Mesenchymal stem cell of adipose (primary cell): Measurements from ENCODE around the genes C11orf80, RCE1 and CDK2AP2.

DNA sequence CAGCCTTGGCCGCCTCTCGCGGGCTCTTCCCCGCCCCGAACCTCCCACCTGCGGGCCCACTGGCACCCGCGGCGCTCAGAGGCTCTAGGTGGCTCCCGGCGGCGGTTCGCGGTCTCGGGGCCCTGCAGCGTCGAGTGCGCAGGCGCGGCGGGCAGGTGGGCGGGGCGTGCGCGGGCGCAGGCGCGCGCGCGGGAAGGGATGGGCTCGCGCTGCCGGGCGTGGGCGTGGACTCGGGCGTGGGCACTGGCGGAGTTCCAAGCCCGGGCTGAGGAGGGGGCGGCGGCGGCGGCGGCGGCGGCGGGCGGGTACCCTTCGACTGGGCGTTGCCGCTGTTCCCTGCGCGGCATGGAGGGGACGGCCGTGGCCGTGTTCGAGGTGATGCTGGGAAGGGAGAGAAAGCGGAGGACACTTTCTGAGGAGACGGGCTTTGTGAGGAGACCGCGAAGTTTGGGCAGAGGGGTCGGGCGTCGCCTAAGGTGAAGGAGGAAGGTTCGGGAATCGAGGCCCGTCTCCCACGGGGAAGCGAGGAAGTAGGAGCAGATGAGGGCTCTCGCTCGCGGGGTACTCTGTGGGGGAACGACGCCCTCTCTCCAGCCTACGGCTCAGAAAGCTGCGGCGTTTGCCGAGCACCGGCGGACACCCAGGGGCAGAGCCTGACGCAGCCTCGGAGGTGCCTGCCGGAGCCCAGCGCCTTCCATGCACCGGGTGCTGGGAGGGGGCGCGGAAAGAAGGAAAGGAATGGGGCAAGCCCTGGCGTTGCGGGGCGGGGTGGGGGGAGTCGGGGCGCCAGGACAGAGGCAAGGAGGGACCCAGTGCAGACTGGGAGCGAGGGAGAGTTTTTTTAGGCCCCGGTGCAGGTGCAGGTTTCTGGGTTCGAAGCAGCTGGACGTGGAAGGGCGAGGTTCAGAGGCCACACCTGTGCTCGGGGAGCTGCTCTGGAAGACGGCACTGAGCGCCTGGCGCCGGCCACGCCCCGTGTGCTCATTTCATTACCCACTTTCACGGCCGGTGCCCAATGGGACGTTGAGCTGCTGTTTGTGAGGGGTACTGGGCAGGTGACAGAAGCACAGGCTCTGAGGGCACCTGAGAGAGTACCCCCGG, at the start of gene C11orf80:
Gene C11orf80, plus strand, starts transcription at position 225 of the 1,101 bp plus-strand sequence.
- CAGE, long polyA plus RNA = no peak

- CAGE, long polyA plus RNA = no peak
These were observed at the start of gene RCE1 for GRCh38 chr11:66843114-66844014. Gene RCE1 (plus strand): TSS chr11:66843441.

GRCh38 chr11:67031826-67032555, 9.1 kb downstream of the SYT12 start:
- CAGE, long polyA plus RNA = no peak

- CAGE, long polyA plus RNA = no peak
These were observed 25.5 kb downstream of the RHOD start for GRCh38 chr11:67082163-67082547.

DNA sequence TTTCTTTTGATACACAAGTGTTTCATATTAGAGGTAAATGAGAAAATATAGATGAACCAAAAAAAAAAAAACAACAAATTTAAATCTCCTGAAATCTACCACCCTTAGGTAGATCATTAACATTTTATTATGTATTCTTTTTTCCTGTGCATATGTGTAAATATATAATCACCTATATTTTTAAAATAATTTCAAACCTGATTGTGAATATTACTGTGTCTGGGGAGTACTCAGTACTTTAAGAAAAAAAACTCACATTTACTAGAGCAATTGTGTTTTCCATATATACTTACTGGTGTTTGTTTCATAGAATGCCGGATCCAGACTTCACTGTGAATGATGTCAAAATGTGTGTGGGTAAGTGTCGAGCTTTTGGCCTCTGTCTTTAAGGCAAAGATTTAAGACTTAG, 62.5 kb downstream of the KDM2A start:
- CAGE, long polyA plus RNA = no peak

DNA sequence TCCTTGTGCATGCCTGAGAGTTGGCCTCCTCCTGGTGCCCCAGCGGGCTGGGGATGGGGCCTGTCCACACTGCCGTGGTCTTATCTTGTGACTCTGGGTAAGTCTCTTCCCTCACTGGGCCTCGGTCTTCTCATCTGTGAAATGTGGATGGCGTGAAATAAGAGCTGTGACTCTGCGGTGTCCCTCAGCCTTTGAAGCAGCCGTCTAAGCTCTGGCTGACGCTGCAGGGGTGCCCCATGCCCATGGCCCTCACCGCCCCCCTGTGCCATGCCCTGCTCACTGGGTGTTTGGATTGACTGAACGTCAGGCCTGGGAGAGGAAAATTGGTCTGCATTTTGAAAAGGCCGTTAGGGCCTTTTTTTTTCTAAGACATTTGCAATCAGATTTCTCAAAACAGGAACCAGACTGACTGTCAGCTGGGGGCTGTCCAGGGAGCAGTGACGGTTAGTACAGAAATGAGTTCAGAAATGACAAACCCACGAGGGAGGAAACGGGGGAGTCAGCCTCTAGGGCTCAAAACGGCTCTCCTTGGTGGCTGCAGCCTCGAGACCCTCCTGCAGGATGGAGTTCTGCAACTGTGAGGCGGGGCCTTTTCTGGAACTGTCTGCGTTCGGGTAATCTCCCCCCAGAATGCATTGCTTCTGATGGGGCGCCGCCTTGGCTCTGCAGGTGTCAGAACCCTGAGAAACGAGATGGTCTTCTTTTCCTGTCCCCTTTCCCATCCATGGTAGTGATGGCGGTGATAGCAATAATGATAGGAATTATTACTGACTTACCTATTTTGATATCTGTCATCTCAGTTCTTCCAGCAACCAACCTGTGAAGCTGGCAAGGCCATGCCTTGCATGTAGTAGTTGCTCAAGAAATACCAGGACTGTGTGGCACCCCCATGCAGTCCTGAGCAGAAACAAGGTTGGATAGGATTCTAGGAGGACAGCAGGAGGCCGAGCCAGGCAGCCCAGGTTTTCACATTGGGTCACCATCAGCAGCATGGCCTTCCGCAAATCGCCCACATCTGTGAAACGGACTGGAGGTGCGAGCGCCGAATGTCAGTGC, 2.1 kb downstream of the GRK2 start:
- CAGE, long polyA plus RNA = no peak

DNA sequence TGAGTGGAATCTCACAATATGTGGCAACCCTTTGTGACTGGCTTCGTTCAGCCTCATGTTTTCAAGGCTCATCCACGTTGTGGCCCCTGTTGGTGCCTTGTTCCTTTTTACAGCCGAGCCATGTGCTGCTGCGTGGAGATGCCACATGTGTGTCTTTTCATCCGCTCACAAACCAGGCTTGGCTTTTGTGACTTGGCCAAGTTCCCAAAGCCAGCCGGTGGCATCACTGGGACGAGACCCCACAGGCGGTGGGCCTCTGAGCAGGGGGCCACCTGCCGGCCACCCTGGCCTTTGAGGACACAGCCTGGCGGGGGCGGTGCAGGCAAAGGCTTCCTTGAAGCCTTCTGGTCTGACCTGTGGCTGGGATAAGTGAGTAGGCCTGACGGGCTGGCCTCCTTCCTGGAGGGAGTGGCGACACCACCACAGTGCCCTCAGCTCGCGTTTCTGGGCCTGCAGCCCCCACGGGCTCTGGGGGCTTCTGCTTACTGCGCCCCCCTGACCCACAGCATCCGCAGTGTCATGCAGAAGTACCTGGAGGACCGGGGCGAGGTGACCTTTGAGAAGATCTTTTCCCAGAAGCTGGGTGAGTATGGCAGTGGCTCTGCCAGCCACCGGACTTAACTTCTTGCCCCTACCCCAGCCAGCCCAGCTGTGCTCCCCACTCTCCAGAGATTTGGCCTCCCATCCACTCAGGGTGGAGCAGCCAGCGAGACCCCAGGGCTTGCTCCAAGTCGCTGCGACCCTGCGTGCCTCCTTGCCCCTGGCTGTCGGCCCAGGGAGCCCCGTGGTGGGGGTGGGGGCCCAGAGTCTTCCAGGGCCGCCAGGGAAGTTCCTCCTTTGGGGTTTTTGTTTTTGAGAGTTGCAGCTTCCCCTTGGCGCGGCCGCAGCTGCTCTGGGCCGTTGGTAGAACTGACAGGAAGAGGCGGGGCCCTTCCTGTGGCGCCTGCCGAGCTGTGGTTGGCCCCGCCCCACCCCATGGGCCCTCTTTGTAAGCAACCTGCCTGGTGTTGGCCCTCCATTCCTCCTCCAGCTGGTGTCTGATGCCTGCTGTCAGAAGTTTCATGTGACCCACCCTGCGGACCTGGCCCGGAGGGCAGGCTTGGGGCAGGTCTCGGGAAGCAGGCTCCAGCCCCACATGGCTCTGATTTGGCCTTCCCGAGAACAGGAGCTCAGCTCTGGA, 10.9 kb downstream of the GRK2 start:
- CAGE, long polyA plus RNA = no peak

DNA sequence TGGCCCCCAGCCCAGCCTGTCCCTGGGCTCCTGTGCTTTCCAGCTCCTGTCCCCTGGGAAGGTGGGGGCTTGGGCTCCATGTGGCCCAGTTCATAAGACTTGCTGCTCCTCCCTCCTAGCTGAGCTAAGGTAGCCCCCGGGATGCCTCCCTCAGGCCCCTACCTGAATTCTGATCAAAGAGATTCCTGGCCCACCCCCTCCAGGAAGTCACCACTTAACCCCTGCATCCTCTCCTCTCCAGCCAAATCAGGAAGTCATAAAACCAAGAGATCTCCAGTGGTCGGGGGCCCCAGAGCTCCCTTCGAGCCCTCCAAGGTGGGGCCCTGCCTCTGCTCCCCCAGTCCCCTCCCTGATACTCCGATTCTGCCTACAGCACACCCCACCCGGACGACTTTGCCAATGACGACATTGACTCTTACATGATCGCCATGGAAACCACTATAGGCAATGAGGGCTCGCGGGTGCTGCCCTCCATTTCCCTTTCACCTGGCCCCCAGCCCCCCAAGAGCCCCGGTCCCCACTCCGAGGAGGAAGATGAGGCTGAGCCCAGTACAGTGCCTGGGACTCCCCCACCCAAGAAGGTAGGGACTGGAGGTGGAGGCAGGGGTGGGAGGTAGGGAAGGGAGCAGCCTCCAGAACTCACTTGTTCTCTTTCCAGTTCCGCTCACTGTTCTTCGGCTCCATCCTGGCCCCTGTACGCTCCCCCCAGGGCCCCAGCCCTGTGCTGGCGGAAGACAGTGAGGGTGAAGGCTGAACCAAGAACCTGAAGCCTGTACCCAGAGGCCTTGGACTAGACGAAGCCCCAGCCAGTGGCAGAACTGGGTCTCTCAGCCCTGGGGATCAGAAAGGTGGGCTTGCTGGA, 4.6 kb downstream of the PPP1CA start:
- CAGE, long polyA plus RNA = no peak

- CAGE, long polyA plus RNA = no peak
These were observed 3.2 kb downstream of the CARNS1 start for GRCh38 chr11:67418225-67419561.

DNA sequence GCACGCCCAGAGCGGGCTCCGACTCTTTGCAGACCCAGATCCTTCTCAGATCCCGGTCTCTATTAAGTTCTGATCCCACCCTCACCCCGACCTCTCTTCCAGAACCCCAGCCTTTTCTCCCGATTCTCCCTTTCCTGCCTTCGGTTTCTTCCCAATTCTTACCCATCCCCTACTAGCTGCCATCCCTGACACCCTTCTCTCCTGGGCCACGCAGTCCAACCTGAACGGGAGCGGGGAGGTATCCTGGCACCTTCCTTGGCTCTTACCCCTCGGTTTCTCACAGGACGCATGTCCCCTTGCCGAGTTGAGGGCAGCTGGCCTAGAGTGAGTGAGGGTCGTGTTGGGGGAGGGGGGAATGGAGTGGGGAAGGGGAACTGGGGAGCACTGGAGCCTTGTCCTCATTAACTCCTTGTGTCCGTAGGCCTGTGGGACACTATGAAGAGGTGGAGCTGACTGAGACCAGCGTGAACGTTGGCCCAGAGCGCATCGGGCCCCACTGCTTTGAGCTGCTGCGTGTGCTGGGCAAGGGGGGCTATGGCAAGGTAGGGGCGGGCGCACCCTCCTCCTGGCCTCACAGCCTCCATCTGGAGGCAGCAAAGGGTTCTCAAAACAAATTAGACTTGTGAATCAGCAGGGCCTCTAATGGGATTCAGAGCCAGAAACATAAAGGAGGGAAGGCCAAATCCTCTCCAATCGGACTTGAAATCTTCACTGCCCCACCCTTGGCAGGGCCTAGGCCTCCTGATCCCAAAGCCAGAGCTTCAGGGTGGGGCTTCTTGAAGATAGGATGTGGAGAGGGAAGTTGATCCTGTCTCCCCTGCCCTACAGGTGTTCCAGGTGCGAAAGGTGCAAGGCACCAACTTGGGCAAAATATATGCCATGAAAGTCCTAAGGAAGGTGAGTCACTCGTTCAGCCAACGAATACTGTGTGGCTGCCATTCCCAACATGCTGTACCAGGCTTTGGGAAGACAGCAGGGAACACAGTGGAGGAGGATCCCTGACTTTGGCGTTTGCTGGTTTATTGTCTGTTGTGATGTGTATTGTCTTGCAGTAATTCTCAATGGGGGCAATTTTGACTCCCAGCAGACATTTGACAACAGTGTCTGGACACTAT, 762 bp downstream of the RPS6KB2 start:
- CAGE, long polyA plus RNA = no peak

GRCh38 chr11:67440421-67441569, 2.5 kb downstream of the CORO1B start:
- CAGE, long polyA plus RNA = no peak

DNA sequence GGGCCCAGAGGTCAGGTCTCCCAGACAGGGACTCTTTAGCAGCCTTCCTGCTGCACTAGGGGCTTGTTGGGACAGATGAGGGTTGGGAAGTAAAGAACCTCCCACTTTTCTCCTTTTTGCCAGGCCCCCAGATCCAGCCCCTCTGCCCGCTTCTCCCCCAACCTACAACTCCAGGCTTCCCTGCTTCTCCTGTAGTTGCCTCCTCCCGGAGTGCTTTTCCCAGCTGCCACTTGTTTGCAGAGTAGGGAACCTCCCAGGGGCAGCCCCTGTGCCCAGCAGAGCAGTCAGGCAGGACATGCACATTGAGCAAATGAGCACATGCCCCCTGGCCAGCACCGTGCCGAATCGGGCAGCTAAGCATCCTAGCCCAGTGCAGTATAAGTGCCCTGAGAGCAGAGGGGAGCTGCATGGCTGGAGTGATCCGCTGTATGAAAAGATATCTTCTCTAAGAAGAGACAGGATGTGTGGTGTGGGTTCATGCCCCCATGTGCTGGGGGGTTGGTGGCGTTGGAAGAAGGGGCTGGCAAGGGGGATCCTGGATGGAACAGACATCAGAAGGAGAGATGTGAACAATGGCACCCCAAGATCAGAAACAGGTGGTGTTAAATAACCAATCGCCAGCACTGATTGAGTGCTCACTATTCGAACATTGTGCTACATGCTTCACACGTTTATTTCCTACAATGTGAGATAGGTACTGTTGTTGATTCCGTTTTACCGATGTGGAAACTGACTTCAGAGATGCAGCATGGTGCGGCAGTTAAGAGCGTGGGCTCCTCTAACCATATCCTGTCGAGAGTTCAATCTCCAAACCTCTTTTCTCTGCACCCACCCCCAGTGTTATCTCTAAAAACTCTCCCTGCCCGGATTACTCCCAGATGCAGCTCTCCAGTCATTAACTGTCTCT, 1.1 kb downstream of the AIP start:
- CAGE, long polyA plus RNA = no peak

DNA sequence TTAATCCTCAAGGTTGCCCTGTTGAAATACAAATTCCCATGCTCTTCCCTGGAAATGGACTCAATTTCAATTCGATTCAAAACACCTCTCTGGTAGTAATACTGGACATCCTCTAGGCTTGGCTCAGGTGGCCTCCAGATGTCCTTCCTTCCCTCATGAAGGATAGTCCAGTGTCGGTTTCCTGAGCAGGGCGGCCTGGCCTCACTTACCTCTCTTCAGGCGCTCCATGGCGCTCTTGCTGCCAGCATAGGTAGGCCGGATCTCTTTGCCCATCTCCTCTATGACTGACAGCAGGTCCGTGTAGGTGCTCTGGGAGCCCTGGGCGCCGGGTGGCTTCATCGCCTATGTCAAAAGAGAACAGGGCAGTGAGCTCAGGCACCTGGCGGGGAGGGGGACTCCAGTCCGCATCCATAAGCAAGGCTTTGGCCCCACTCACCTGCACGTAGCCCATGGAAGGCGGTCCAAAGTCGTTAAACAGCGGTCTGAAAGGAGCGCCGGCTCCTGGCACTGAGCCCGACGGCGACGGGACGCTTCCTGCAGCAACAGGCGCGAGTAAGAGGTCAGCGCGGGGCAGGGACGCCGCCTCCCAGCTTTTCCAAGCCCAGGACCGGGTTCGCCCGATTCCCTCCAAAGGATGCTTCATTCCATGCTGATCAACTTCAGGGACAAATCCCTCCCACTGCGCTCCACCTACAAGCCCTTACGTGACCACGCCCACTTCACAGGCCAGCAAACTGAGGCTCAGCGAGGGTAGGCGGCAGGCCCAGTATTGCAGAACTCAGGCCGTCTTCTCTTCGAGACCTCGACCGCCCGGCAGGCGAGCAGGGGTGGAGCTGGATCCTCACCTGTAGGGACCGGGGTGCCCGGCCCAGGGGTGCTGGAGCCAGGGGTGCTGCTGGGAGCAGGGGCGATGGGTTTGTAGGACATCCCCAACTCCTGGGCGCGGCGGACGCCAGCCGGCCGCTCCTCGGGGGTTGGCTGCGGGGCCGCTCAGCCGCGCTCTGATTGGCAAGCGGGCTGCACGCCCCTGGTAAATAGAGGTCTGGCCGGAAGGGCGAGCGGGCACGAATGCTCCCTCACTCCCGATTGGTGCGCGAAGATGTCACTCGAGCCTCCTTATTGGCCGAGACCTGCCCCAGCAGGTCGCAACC, at the start of gene CDK2AP2:
Gene CDK2AP2, minus strand, starts transcription at position 1,007 of the 1,151 bp plus-strand sequence.
- CAGE, long polyA plus RNA = no peak

DNA sequence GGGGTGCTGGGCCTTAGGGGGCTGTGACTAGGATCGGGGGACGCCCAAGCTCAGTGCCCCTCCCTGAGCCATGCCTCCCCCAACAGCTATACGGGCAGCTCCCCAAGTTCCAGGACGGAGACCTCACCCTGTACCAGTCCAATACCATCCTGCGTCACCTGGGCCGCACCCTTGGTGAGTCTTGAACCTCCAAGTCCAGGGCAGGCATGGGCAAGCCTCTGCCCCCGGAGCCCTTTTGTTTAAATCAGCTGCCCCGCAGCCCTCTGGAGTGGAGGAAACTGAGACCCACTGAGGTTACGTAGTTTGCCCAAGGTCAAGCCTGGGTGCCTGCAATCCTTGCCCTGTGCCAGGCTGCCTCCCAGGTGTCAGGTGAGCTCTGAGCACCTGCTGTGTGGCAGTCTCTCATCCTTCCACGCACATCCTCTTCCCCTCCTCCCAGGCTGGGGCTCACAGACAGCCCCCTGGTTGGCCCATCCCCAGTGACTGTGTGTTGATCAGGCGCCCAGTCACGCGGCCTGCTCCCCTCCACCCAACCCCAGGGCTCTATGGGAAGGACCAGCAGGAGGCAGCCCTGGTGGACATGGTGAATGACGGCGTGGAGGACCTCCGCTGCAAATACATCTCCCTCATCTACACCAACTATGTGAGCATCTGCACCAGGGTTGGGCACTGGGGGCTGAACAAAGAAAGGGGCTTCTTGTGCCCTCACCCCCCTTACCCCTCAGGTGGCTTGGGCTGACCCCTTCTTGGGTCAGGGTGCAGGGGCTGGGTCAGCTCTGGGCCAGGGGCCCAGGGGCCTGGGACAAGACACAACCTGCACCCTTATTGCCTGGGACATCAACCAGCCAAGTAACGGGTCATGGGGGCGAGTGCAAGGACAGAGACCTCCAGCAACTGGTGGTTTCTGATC, 1.2 kb downstream of the GSTP1 start:
- CAGE, long polyA plus RNA = no peak

- CAGE, long polyA plus RNA = no peak
These were observed 2.0 kb upstream of the ACY3 start for GRCh38 chr11:67652564-67652953.

GRCh38 chr11:67656314-67656791, 5.8 kb upstream of the ACY3 start:
- CAGE, long polyA plus RNA = no peak

GRCh38 chr11:67805462-67806737, 131.5 kb upstream of the ALDH3B2 start:
- CAGE, long polyA plus RNA = no peak

DNA sequence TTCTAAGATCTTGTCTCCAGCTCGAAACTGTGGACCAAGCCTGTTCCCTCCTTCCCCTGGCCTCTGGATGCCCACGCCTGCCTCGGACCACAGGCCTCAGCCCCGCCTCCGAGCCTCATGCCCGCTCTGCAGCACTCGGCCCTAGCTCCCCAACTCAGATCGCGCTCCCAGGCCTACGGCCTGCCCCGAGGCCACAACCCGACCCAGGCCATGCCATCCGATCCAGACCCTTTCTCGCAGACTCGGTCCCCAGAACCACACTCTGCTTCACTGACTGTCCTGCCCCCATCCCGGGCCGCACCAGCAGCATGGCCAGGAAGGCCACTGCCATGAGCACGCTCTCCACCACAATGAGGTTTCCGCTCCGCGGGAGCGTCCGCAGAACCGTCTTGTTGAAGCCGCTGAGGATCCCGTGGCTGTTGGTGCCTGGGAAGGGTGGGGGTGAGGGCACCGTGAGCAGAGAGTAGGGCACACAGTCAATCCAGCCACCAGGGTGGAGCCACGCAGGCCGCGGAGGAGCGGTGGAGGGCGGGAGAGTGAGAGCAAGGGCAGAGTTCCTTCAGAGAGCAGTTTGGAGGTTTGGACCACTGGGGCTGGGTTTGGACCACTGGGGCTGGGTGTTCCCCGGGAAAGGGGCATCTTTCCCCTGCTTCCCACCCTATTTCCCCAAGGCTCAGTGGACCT, 6.4 kb downstream of the UNC93B1 start:
- CAGE, long polyA plus RNA = no peak

DNA sequence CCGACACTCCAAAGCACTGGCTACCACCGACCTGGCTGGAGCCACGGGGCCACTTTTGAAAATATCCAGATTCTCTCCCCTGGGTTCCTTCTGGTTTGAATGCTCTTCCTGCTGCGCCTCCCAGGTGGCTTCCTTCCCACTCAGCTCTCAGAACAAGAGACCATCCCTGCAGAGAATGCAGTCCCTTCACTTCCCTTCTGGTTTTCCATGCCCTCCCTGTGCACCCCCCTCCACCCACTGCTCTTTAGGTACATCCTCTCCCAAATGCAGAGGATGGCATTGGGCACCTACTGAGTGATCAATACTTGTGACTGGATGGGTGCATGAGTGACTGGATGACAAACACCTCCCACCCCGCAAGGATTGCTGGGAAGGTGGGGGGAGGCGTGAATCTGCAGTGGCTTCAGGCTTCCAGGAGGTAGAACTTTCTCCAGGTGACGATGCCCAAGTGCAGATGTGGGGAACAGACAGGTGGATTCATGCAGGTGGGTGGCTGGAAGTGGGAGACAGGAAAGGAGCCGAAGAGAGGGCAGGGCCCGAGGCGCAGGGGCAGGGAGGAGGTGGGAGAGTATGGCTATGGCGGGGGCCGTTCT, 975 bp upstream of the UNC93B1 start:
- CAGE, long polyA plus RNA = no peak

- CAGE, long polyA plus RNA = no peak
These were observed 21.7 kb downstream of the CHKA start for GRCh38 chr11:68099296-68100011.